Astrocyte (in vitro differentiated cells and primary cell): Measurements from ENCODE around the genes ZNF750 and B3GNTL1.

DNA sequence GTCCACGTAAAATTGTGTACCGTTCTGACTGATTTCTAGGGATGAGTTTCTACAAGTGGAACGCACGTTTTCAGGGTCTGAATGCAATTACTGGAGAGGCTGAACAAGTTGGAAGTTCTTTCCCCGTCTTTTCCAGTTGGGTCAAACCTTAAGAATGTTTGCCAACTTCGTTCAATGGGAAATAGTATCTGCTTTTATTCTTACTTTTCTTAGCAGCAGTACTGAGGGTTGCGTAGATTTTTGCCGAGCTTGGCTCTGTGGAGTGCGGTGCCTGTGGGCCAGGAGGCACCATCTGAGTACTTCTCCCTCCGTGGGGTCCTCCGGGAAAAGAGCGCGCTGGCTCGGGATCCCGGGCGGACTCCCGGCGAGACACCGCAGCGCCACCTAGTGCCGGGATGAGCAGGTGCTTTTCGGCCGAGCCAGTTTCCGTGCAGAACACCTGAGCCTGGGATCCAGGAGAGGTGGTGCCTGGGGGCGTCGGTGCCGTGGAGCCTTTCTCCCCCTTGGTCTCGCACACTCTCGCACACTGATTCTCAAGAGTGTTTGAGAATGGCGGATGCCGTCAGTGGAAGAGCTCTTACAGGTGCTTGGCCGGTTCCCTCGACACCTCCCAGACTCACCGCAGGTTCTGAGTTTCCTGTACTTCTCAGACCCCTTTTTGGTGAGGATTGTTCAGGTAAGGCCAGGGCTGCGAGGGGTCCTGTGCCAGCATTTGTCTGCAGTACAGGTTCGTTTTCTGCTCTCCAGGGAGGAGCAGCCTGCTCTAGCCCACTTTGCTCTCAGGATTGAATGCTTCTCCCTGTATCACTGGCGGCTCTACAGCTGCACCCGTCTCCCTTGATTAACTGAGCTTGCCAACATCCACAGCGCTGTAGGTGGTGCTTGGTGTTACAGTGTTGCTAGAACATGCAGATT lies 23.2 kb downstream of the TBCD start:
- PRO-cap: no peak
- RRBS, 2 experiments: no CpG with 5 or more reads among the region's 39 CpGs

DNA sequence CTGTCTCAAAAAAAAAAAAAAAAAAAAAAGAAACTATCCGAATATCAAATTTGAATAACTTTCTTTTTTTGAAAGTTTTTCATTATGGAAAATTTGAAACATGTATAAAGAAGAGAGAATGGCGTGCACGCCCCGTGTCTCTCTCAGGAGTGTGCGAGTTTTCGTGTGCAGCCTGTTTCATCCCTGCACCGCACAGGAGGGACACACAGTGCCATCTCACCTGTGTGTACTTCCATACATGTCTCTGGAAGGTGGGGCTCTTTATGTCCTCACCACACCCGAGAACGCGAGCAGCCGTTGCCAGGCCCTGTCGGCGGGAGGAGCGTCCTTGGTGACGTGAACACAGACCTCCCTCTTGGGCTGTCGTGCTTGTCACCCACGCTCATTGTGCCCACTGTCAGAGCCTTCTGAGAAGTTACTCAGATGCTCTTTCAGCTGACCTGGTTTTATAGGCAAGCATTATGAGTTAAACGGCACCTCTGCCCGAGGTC lies 40.3 kb downstream of the ZNF750 start:
- PRO-cap: no peak
- RRBS, 2 experiments: no CpG with 5 or more reads among the region's 19 CpGs

- PRO-cap: no peak
- RRBS, 2 experiments: no CpG with 5 or more reads among the region's 9 CpGs
Observed at GRCh38 chr17:82814121-82814519, 25.7 kb downstream of the ZNF750 start.

DNA sequence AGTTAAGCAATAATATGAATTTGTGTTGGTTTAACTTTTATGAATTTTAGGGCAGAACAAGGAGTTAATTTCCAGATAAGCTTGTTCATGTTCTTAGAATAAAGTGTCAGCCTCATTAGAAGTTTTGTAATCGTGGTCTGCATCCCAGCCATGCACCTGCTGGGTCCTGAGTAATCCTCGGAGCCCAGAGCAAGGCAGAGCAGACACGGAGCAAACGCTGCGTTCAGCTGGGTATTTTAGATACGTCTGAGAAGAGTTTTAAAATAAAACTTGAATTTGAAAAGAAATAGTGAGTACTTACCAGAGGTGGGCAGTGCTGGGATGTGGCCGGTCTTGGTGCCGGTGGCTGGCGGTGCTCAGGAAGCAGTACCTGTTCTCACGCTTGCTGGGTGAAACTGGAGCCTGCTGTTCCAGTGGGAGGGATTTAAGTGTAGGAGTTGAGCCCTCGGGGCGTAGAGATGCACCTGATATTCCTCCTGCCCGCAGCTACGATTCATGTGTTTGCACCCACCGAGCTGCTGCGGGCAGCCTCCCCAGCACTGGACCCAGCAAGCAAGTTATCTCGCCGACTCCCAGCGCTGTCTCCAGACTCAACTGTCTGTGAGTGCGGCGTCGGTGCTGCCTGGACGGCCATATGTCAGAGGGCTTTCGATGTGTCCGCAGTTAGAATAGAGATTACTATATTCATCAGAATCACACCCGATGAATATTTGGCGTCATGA lies at the start of gene ZNF750:
Gene ZNF750, minus strand, starts transcription at position 397 of the 722 bp plus-strand sequence.
- PRO-cap: no peak
- RRBS, 2 experiments: no CpG with 5 or more reads among the region's 27 CpGs

DNA sequence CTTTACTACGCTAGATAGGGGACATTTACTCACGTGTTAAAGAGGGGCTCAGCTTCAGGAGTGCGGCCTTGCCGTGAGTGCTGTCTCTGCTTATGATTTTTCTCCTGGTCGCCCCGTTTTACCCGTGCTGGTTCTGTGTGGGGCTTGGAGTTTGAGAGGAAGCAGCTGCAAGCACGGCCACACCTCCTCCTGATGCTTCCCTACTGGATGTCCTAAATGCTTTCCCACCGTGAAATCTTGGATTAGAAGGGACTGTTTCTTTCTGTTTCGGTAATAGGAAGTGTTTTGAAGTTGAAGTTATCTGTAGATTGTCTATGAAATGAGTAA lies 54.0 kb upstream of the ZNF750 start:
- PRO-cap: no peak
- RRBS, 2 experiments: no CpG with 5 or more reads among the region's 10 CpGs

DNA sequence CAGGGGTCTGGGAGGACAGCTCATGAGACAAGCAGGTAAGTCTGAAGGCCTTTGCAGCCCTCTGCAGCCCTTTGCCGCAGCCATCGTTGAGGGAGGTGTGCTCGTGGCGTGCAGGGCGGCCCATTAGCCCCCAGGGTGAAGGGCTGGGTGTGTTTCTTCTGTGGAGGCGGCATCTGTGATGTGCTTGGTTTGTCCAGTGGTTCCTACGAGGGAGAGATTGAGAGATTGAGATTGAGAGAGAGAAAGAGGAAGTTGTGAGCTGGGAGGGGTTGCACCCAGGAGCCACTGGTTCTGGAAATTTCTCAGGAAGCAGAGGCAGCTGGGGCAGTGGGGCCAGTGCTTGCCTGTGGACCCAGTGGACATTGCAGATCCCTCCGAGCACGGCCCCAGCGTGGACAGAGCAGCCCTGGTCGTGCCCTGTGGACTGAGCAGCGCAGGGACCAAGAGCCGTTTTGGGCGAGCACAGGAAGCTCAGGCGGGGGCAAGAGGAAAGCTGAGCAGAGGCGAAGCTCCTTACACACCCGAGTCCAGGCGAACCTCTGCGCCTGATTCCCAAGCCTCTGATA lies 72.0 kb upstream of the ZNF750 start:
- PRO-cap: no peak
- RRBS, 2 experiments: no CpG with 5 or more reads among the region's 19 CpGs

DNA sequence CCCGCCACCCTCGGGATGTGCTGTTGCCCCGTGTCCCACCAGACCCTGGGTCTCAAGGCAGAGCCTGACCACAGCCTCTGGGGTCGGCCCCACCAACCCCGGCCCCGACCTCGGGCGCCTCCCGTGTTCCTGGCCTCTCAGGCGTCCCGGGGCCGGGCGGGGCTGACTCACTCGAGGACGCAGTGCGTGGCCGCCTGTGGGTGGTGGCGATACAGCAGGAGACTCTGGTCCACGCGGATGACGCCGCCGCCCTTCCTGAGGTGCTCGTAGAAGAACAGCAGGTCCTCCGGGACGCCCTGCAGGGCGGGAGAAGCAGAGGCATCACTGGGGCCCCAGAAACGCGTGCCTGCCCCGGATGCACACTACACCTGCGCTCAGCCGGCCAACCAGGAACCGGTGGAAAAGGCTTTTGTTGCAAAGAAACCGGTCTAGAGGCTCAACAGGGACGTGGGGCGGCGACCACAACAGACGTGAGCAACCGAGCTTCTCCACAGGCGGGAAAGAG lies 90.6 kb downstream of the B3GNTL1 start:
- PRO-cap: no peak
- RRBS, 2 experiments: 95 to 96% methylated on average over 10 to 13 of the region's 40 CpGs

DNA sequence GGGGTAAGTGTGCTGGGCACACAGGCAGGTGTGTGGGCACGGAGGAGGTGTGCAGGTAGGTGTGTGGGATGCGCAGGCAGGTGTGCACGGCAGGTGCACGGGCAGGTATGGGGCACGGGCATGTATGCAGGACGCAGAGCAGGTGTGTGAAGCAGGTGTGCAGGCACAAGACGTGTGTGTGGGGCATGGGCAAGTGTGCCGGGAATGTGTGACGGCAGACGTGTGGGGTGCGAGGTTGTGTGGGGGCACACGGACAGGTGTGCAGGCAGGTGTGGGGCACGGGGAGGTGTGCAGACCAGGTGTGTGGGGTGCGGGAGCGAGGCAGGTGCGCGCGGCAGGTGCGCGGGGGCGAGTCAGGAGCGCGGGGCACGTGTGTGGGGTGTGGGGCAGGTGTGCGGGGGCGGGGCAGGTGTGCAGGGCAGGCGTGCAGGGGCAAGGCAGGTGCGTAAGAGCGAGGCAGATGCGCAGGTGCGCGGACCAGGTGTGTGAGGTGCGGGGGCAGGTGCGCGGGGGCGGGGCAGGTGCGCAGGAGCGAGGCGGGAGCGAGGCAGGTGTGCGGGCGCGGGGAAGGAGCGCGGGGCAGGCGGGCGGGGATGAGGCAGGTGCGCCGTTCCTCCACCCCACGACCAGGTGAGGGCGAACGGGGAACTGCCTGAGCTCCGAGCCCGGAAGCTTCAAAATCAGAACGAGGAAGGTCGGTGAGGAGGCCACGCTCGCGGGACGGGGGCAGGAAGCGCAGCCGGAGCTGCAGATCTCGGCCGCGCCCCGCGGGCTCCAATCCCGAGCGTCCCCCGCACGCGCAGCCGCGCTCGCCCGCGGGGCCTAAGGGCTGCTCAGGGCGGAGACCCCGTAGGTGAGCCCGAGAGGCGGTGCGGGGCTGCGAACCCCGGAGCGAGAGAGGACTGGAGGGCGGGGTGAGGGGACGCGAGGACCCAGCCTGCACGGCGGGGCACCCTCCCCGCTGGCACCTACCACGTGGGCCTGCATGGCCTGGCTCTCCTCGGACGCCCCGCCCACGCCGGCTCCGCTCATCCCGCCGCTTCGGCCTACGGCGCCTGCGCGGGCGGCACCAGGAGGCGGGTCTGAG lies at the start of gene B3GNTL1:
Gene B3GNTL1, minus strand, starts transcription at position 1,006 of the 1,087 bp plus-strand sequence.
- PRO-cap: unidirectional peak, plus-strand start at position 683 of the sequence; bidirectional peak, plus-strand start outside the sequence, minus-strand start at position 970 of the sequence
- RRBS, 2 experiments: 1 to 2% methylated on average over 9 to 16 of the region's 107 CpGs

DNA sequence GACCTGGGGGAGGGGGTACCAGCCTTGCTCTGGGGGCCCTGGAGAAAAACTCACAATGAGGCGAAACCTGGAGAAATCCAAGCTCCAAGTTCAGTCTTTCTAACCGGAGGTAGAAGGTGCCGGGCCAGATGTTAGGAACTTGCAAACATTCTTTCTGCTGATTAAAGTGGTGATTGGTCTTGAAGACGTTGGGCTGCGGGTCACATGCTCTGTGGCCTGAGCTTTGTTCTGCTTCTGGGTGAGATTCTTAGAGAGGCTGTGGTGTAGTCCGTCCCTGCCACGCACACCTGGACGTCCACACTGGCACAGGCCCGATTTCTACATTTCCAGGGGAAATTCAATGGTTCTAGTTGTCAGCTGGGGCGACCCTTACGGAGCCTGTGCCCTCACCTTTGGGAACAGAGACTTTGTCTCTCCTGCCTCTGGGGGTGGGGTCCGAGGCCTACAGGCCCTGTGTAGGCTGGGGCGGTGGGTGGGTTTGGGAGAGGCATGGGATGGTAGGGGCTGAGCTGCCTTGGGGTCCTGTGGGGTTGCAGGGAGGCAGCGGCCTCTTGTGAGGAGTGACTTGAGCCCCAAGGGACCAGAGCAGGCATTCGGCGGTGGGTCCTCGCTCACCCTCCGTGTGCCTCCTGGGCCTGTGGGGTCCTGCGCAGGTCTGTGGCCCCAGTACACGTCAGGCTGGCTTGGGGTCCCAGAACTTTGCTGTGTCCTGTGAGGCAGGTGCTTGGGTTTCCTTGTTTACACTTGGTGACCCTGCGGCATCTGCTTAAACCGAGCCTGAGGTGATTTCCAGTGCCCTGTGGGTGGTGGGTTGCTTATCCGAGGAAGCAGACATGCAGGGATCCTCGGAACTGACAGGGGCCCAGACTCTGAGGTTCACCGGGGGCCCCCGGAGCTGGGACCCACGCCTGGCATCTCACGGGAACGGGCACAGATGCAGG lies 7.4 kb downstream of the METRNL start:
- PRO-cap: no peak
- RRBS, 2 experiments: no CpG with 5 or more reads among the region's 29 CpGs

- PRO-cap: no peak
- RRBS, 2 experiments: 75 to 78% methylated on average over 9 to 10 of the region's 30 CpGs
Observed at GRCh38 chr17:83104441-83105163, 25.2 kb downstream of the METRNL start.

DNA sequence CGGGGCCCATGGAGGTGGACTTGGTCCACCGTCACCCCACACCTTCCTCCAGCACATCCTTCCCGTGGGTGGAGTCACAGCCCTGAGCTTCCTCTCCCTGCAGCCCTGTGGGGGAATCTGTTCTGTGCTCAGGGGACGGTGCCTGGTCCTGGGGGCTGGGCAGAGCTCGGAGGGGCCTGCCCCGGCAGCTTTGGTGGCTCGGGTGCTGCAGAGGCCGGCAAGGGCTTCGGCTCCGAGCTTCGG lies 36.4 kb downstream of the METRNL start:
- PRO-cap: no peak
- RRBS, 2 experiments: no CpG with 5 or more reads among the region's 11 CpGs

- PRO-cap: no peak
- RRBS, 2 experiments: no CpG with 5 or more reads among the region's 10 CpGs
Observed at GRCh38 chr17:83182729-83183235, 103.4 kb downstream of the METRNL start.

DNA sequence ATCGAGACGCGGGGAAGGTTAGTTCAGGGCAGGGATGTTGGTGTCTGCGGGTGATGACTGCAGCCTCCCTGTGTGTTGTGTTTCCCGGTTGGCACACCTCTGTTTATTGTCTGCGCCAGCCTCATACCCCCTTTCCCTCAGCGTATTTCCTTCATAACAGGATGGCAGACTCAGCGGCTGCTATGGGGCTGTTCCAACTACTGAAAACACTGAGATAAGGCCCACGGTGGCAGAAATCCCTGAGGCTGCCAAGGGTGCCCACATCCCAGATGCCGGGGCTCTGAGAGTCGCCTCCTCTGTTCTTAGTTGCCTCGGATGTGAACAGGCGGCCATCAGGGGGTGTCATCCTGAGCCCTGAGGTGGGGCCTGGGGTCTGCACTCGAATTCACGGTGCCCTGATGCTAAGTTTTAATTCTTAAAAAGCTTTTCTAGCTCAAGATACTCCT lies 104.8 kb downstream of the METRNL start:
- PRO-cap: no peak
- RRBS, 2 experiments: 100% methylated on average over 1 of the region's 15 CpGs; no CpG with 5 or more reads in 1 of the 2 experiments

GRCh38 chr17:83192251-83192872 lies 113.0 kb downstream of the METRNL start:
- PRO-cap: no peak
- RRBS, 2 experiments: no CpG with 5 or more reads among the region's 13 CpGs

- PRO-cap: no peak
- RRBS, 2 experiments: no CpG with 5 or more reads among the region's 11 CpGs
Observed at GRCh38 chr17:83194984-83195403, 115.6 kb downstream of the METRNL start.

GRCh38 chr17:83202818-83203726 lies 123.7 kb downstream of the METRNL start:
- PRO-cap: no peak
- RRBS, 2 experiments: 79 to 88% methylated on average over 1 of the region's 16 CpGs